Brain (tissue), 1 donor: ENCODE data around the genes MARK2, OTUB1 and FLRT1.

GRCh38 chr11:63817776-63818359 is 4.6 kb downstream of the SPINDOC start:
- RRBS = 53% methylated on average over 3 of the region's 25 CpGs

DNA sequence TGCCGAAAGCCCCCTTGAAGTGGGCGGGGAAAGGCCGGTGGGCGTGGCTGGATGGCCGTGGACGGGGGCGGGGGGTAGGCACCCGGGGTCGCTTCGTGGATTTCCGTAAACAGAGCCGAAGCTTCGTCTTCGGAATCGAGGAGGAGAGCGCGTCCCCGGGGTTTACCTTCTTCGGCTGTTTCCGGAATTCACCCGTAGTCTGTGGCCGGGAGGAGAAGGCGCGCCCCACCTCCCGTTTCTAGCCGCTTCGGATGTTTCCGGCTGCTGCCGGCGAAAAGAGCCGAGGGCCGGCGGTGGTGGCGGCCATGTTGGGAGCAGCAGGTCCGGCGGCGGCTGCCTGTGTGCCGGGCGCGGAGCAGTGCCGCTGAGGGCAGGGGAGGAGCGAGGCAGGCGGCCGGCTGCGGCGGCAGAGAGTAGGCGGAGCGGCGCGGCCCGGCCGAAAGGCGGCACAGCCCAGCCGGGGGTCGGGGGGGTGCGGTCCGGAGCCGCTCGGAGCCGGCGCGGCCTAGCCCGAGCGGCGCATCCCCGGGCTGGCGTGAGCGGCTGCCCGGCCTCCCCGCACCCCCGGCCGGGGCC is at the start of gene MARK2:
TSS of gene MARK2 (plus strand) at position 290 of the 576 bp plus-strand sequence.
- RRBS = 2% methylated on average over 43 of the region's 72 CpGs

DNA sequence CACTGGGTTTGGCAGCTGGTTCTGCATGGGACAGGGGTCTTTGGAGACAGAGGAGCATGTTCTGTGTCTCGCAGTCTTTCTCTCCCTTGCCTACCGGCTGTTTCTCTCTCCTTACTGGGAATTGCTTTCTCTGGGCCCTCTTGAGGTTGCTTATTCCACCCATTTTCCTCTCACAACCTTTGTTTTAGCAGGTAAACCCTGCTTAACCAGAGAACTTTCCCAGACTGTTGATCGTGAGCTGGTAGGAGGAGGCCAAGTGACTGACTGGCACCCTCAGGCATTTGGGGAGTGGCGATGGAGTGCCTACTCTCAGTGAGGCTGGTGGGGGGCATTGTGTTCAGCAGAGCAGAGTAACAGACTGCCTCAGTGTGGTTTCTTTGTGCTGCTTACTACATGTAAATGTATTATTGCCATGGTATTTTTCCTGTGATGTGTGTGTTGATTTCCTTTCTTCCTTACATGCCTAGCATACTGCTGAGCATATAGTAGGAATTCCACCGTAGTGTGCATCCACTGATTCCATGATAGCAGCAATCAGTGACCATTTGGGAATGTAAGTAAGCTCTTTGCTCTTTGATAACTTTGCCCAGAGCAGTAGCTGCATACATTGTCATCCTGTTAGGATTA is 2.6 kb downstream of the MARK2 start:
- RRBS = no CpG with 5 or more reads among the region's 5 CpGs

DNA sequence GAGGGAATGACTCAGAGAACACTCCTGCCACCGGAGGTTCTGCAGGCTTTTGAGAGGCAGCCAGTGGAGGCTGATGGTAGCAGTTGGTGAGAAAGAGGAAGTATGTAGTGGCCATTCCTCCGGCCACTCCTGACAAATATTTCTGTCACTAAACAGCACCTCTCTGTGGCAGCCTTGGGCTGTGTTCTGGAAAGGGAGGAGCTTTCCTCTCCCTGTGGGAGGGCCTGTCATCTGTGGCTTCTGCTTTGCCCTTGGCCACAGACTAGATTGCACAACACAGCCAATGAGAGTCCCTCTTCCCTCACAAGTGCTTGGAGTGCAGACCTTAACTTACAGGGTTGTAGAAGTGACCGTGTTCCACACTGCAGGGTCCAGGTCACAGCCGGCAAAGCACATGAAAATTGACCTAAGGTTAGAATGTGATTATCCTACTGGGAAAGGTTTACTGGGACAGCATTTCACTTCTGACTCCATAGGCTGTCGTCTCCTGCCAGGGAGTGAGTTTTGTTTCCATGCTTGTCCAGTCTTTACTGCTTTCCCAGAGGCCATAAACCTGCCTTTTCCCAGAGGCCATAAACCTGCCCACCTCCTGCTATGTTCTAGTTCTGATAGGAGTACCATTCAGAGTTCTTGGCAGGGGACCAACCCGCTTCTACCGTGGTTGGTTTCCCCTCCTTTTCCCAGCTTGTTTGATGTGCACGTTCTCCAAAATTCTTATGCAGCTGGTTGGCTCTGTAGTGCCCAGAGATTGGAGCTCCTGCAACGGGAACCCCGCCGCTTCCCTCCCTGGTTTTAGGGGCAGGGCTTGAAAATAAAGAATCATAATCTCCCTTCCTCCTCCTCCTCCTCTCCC is 33.3 kb downstream of the MARK2 start:
- RRBS = 3% methylated on average over 2 of the region's 11 CpGs

DNA sequence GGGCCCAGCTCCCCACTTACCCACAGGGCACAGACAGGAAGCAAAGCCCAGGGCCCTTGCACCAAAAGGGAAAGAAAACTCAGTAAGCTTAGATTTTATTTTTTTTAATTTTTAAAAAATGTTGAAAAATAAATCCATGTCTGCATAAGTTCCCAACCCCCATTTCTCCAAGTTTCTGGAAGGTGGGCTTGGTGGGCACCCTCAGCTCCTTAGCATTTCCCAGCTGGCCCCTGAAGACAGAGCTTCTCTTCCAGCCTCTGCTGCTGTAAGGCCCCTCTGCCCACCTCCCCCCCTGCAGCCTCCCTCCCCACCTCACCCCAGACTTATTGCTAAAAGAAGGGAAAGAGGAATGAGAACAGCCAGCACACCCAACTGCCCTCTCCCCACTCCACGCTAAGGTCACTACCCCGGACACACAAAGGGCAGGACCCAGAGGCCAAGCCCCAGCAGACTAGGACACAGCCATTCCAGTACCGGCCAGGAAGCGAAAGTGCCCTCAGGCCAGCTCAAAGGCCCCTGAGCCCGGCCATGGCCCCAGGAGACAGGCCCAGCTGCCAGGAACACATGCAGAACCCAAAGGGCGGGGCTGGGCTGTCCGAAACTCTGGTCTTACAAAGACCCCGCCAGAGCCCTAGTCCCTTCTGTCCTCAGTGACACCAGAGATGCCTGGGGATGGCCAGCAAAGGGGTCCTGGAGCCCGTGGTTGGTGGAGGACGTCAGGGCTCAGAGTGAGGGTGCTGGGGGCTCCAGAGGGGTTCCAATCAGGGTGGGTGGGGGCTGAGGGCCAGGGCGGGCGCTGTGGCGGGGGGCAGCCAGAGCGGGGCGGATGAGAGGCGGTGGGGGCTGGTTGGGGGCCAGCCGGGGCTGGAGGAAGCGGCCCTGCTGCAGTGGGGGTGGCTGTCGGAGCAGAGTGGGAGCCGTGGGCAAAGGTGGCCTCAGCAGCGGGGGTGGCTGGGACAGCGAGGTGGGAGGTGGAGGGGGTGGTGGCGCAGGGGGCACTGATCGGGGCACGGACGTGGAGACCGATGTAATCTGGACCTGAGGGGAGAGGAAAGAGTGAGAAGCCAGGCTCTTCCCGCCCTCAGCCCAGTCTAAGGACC is 5.5 kb downstream of the RCOR2 start:
- RRBS = 29% methylated on average over 4 of the region's 28 CpGs

DNA sequence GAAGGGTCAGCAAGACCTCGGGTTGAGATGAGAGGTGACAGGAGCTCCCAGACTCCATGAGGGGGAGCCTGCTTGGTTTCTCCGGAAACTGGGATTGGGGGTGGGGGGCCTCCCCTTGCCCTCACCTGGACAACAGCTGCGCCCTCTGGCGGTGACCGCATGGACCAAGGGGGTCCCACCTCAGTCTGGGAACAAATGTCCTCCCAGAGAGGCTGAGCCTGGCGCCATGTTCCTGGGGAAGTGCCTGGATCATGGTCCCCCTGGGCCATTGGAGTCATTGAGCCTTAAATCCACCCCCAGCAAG is 4.1 kb upstream of the RCOR2 start:
- RRBS = no CpG with 5 or more reads among the region's 6 CpGs

- RRBS = 15% methylated on average over 7 of the region's 18 CpGs
Observed at GRCh38 chr11:63937875-63938301, 914 bp upstream of the NAA40 start.

- RRBS = 2% methylated on average over 11 of the region's 54 CpGs
Observed at GRCh38 chr11:63985731-63986618, at the start of gene OTUB1. Gene OTUB1 (plus strand): TSS chr11:63986438.

DNA sequence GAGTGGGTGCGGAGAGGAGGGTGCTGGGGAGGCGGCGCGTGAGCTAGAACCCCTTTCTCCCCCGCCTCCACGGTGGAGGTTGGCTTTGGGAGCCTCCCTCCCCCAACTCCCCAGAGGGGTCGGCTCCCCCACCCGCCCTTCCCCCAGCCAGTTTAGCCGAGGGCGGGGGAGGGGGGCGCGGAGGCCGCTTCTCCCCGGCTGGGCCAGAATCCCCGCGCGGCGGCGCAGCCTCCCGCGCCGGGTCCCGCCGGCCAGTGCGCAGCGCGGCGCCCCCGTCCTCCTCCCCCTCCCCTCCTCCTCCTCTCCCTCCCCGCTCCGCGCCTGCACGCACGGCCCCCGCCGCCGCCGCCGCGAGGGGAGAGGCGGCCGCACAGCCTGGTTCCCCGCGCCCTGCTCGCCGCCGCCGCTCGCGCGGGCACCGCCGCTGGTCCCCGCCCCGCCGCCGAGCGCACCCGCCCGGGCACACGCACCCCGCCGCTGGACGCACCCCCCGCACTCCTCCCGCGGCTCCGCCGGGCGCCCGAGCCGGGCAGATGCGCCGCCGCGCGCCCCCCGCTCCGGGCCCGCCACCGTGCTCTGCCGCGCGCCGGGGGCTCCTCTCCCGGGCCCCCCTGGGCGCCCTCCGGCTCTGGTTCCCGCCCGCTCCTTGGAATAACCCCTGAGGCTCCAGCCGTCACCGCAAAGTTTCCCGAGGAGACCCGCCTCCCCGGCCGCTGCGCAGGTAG is at the start of gene FLRT1:
TSS of gene FLRT1 (plus strand) at position 493 of the 725 bp plus-strand sequence.
- RRBS = 2% methylated on average over 26 of the region's 97 CpGs

DNA sequence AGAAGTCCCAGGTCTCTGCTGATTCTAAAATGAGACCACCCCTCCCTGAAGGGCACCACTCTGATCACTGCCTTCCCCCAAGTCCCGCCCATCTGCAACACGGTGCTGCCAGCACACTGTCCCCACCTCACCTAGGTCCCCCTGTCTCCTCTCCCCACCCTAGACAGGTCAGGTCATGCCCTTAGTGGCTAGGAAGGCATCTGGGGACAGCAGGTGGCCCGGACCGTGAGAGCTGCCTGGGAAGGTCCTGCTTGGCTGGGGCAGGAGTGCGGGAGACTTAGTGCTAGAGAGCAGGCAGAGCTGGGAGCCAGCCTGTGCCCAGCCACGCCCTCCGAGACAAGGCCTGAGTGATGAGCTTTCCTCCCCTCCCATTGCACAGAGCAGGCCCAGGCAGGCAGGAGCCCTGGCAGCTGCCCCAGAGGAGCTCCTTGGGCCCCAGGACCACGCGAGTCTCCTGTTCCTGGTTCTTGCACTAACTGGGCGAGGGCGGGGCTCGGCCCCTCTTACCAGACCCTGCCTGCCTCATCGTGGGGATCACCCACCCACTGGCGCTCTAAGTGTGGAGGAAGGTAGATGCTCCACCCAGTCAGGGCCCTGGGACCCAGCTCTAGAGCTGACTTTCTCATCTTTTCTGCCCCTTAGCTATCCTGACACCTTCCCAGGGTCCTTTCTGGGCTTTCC is 45.0 kb downstream of the MACROD1 start:
- RRBS = no CpG with 5 or more reads among the region's 14 CpGs

DNA sequence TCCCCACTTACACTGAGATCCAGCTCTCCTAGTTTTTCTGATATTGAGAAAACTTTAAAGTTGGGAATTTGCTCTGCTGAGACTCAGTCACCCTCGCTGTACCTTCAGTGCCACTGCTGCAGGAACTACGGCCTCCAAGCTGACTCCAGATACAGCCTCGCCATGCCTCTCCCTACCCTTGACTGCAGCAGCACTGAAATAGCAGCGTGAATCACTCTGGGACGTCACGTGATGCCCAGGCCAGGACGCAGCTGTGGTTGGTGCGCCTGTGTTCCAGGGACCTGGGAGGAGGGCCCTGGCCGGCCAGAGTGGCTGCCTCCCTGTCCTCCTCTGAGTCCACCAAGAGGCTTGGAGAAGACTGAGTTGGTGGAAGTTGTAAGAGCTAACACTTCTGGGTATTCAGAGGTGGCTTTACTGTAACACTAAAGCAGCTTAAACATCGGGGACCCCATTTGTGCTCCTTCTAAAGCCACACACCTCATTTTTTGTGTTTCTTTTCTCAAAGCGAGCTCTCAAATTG is 4.4 kb upstream of the STIP1 start:
- RRBS = no CpG with 5 or more reads among the region's 11 CpGs

DNA sequence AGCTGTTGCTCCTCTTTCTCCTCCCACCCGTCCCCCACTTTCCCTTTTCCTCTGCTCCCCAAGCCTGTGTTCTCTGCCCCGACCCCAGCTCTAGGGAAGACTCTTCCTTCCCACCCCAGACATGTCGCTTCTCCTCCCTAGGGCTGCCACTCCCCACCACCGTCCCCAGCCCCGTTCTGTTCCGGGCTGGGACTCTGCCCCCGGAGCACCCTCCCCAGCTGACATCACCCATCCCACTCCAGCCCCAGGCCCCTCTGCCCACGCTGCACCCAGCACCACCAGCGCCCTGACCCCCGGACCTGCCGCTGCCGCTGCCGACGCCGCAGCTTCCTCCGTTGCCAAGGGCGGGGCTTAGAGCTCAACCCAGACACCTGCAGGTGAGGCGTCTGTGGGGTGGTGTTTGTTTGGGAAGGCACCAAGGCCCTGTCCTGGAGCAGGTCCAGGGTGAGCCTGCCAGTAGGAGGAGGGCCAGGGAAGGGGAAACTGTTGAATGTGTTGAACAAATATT is 2.9 kb downstream of the VEGFB start:
- RRBS = 85% methylated on average over 4 of the region's 18 CpGs

- RRBS = 96% methylated on average over 13 of the region's 44 CpGs
Observed at GRCh38 chr11:64258647-64259405, 7.5 kb downstream of the PLCB3 start.

- RRBS = no CpG with 5 or more reads among the region's 12 CpGs
Observed at GRCh38 chr11:64267873-64268370, 16.5 kb downstream of the BAD start.

GRCh38 chr11:64284947-64285636 is 556 bp upstream of the GPR137 start:
- RRBS = 2% methylated on average over 31 of the region's 64 CpGs

DNA sequence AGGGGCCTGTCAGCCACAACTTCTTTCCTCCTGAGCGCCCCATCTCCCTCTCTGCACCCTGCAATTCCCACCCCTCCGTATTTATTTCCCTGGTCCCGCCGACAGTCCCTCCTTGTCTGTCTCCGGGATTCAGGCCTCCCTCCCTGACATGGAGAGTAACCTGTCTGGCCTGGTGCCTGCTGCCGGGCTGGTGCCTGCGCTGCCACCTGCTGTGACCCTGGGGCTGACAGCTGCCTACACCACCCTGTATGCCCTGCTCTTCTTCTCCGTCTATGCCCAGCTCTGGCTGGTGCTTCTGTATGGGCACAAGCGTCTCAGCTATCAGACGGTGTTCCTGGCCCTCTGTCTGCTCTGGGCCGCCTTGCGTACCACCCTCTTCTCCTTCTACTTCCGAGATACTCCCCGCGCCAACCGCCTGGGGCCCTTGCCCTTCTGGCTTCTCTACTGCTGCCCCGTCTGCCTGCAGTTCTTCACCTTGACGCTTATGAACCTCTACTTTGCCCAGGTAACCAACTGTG is 788 bp downstream of the GPR137 start:
- RRBS = 10% methylated on average over 2 of the region's 18 CpGs

GRCh38 chr11:64299238-64300116 is 681 bp upstream of the CATSPERZ start:
- RRBS = 8% methylated on average over 19 of the region's 76 CpGs

DNA sequence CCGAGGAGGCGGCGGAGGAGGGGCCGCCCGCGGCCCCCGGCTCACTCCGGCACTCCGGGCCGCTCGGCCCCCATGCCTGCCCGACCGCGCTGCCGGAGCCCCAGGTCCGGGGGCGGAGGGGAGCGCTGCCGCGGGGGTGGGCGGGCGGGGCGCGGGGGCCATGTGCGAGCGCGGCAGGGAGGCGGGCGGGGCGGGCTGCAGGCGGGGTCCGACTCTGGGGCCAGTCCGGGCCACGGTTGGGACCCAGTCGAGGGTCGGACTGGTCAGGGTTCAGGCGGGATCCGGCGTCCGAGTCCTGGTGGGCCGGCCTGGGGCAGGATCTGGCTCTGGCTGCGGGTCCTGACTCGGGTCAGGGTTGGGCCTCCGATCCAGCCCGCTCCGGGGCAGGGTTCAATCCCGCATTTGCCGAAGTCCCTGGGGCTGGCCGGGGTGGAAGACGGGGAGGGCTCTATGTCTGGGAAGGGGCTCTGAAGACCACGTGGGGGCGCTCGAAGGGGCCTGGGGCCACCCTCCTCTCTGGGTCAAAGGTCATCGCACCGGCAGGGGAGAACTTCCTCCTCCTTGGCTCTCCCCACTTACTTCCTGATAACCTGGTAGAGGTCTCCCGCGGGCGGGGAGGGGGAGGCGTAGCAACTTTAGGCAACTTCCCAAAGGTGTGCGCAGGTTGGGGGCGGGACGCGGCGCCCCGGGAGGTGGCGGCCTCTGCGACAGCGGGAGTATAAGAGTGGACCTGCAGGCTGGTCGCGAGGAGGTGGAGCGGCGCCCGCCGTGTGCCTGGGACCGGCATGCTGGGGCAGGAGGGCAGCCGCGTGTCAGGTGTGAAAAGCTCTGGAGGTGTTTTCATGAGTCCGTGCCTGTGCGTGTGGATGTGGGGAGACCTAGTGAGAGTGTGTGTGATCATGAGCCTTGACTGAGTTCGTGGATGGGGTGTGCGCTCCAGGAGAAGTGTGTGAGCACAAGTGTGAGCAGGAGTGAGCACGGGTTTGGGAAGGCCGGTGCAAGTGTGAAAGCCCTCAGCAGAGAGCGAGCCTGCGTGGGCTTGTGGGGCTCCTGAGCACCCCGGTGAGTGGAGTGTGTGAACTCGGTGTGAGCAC is 656 bp downstream of the ESRRA start:
- RRBS = 3% methylated on average over 36 of the region's 87 CpGs

DNA sequence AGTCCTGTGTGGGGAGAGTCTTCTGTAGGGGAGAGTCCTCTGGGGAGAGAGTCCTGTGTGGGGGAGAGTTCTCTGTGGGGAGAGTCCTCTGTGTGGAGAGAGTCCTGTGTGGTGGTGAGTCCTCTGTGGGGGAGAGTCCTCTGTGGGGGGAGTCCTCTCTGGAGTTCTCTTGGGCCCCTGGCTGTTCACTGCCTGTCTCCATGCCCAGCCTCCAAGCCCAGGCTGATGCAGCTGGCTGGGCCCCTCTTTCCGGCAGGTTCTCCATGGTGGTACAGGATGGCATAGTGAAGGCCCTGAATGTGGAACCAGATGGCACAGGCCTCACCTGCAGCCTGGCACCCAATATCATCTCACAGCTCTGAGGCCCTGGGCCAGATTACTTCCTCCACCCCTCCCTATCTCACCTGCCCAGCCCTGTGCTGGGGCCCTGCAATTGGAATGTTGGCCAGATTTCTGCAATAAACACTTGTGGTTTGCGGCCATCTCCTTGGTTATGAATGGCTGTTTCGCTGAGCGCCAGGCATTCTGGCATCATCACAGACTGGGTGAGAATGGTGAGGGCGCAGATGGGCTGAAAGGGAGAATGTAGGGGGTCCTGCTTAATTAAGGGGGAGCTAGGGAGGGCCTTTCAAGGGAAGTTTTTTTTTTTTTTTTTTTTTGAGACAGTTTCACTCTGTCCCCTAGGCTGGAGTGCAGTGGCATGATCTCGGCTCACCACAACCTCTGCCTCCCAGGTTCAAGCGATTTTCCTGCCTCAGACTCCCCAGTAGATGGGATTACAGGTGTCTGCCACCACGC is 3.6 kb downstream of the PRDX5 start:
- RRBS = no CpG with 5 or more reads among the region's 8 CpGs

- RRBS = no CpG with 5 or more reads among the region's 19 CpGs
Observed at GRCh38 chr11:64331638-64332256, 8.3 kb upstream of the CCDC88B start.